Heart left ventricle (tissue), 7 donors: ENCODE measurements around the genes H2AC12, H2BC14 and H4C11.

DNA sequence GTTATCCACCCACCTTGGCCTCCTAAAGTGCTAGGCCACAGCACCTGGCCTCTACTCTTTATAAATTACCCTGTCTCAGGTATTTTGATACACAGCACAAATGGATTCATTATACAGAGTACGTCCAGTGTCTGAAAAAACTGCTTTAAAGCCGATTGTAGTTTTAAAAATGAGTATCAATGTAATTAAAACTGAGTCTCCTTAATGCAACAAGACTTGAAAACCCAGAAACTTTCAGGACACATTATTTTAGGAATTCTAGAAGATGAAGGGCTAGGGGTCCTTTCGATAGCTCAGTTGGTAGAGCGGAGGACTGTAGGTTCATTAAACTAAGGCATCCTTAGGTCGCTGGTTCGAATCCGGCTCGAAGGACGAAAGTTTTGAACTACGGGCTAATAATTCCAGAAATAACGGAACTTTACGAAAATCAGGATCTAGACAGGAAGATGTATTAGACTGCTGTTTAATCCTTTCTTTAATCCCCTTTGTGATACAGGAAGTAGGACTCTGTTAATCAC lies 21.4 kb upstream of the ABT1 start:
- PRO-cap, 6 experiments, result no peak in any of the 6 experiments
- RAMPAGE, long total RNA, 2 experiments, result no peak in any of the 2 experiments
- RRBS, result no CpG with 5 or more reads among the region's 12 CpGs

GRCh38 chr6:26599137-26600152 lies 2.7 kb downstream of the ABT1 start:
- PRO-cap, 6 experiments, result no peak in any of the 6 experiments
- RAMPAGE, long total RNA, 2 experiments, result no peak in any of the 2 experiments
- RRBS, result no CpG with 5 or more reads among the region's 5 CpGs

- PRO-cap, 6 experiments, result no peak in any of the 6 experiments
- RAMPAGE, long total RNA, 2 experiments, result no peak in any of the 2 experiments
- RRBS, result no CpG with 5 or more reads among the region's 5 CpGs
Observed at GRCh38 chr6:27019231-27019630, 113.4 kb downstream of the H2BC11 start.

- PRO-cap, 6 experiments, result peak in 3 of 6 experiments; most common minus-strand start chr6:27133941 (in 1)
- RAMPAGE, long total RNA, 2 experiments, result no peak in any of the 2 experiments
- RRBS, result 4% methylated on average over 8 of the region's 25 CpGs
Observed at GRCh38 chr6:27133716-27134208, 919 bp downstream of the H2AC11 start.

DNA sequence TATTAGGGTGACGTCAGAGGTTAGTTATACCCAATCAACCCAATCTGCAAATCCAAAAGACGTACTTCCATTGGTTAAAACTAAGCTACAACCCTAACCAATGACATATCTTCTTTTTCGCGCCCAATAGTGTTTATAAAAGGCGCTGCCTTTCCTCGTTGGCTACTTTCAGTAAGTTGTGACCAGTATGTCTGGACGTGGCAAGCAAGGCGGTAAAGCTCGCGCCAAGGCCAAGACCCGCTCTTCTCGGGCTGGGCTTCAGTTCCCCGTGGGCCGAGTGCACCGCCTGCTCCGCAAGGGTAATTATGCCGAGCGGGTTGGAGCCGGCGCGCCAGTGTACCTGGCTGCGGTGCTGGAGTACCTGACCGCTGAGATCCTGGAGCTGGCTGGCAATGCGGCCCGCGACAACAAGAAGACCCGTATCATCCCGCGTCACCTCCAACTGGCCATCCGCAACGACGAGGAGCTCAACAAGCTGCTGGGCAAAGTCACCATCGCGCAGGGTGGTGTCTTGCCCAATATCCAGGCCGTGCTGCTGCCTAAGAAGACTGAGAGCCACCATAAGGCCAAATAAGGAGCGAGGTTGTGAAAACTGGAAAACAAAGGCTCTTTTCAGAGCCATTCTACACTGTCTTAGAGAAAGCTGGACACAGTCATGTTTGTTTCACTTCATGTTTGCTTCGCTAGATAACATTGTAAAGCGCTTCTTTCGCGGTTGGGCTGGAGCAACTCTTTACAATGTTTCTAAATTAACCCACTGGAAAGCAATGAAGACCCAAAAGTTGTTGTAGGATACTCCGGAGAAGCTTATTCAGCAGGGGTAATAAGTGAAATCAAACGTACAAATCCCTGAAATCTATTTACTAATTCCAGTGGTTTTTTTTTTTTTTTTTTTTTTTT lies at the start of gene H2AC12:
Gene H2AC12, plus strand, starts transcription at position 165 of the 900 bp plus-strand sequence.
- PRO-cap, 6 experiments, result peak in 6 of 6 experiments; most common plus-strand start position 165 of the sequence (in 5)
- RAMPAGE, long total RNA, 2 experiments, result start-site peak on the plus strand in 2 of 2 experiments, centred at position 163 of the sequence, 62 to 185 reads per replicate
- RRBS, result no CpG with 5 or more reads among the region's 42 CpGs

DNA sequence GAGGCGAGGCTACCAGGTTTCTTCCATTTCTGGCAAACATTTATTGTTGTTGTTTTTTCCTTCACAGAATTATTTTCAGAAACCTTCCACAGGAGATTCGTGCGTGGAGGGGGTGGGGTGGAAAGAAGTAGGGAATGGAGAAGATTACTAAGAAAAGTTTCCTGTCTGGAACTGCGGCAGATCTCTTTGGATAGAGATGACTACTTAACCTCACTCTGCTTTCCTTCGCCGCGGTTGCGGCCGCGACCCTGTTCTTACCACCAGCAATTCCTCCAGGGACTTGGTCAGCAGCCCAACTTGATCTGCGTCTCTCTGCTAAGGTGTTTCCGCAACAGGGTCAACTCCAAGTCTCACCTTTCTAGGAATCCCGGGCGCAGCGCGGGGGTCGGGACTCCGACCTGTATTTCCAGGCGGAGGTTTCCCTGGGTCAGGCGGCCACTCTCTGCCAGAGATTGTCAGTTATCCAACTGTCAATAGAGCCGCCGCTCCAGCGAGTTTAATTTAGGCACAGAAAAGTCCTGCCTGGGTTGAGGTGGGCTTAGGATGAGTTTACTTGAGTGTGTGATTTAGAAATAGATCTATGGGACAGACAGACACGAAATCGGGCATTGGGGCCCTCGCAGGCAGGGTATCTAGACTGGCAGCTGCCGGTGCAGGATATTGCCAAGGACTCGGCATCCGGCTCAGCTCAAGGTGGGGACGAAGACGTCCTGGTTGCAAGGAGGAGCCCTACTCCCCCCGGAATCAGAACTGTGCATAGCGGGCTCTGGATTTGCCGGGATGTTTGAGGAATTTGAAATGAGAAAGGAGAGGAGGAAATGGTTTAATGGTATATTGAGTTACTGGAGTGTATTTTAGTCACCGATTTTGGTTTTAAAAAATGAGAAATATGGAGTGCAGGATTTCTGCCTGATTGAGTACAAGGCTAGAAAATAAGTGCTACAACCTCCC lies 23.9 kb downstream of the POM121L2 start:
- PRO-cap, 6 experiments, result no peak in any of the 6 experiments
- RAMPAGE, long total RNA, 2 experiments, result no peak in any of the 2 experiments
- RRBS, result 2% methylated on average over 5 of the region's 35 CpGs

GRCh38 chr6:27318931-27319383 lies 6.9 kb upstream of the POM121L2 start:
- PRO-cap, 6 experiments, result no peak in any of the 6 experiments
- RAMPAGE, long total RNA, 2 experiments, result no peak in any of the 2 experiments
- RRBS, result no CpG with 5 or more reads among the region's 2 CpGs

DNA sequence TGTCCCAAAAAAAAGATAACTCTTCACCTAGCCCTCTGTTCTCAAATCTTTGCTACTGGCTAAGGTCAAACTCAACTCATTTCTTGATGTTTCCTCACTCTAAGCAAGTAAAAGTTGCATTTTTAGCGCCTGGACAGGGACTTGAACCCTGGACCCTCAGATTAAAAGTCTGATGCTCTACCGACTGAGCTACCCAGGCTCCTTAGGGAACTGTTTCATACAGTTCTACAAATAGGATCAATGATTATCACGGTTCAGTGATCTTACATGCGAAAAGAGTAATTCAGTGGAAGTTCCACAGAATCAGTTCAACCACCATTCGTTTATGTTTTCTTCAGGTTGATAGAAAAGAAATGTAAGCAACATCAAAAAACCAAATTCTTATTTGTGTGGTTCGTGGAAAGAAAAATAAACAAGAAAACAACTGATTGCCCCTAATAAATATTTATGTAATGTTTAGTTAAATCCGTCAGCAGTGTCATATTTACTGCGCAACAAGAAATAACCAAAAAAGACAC lies 22.9 kb upstream of the POM121L2 start:
- PRO-cap, 6 experiments, result no peak in any of the 6 experiments
- RAMPAGE, long total RNA, 2 experiments, result no peak in any of the 2 experiments
- RRBS, result no CpG with 5 or more reads among the region's 8 CpGs

DNA sequence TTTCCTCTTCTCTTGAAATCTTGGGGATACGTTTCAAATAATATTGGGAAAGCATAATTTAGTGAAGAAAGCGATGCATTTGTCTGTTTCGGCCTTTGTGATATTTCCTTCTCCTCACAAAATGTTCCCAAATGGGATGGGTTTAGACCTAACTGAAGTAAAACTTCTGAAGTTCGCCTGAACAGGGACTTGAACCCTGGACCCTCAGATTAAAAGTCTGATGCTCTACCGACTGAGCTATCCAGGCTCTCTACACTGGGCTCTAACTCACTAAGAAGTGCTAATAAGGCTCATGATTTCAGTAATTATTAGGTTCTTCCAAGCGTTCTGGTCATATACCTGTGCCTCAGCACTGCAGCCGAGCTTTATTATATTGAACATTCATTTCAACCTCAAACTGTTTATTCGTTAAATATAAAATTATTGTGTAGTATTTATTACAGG lies 118.8 kb upstream of the ZNF184 start:
- PRO-cap, 6 experiments, result no peak in any of the 6 experiments
- RAMPAGE, long total RNA, 2 experiments, result no peak in any of the 2 experiments
- RRBS, result no CpG with 5 or more reads among the region's 8 CpGs

DNA sequence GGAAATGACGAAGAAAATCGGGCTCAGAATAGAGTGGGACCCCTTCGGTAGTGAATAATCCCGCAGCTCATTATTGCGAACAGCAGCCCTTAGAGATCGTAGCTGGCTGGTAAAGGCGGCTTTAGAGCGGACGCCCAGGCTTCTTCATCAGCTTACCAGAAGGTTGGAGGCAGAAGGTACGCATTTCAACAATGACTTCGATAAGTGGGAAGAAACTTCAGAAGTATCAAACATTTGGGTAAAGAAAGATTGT lies 119.1 kb upstream of the ZNF184 start:
- PRO-cap, 6 experiments, result no peak in any of the 6 experiments
- RAMPAGE, long total RNA, 2 experiments, result no peak in any of the 2 experiments
- RRBS, result no CpG with 5 or more reads among the region's 11 CpGs

GRCh38 chr6:27738341-27738674 lies 69.4 kb downstream of the H2BC13 start:
- PRO-cap, 6 experiments, result peak in 3 of 6 experiments; most common plus-strand start chr6:27738542 (in 2); most common minus-strand start chr6:27738465 (in 3)
- RAMPAGE, long total RNA, 2 experiments, result no peak in any of the 2 experiments
- RRBS, result no CpG with 5 or more reads among the region's 18 CpGs

- PRO-cap, 6 experiments, result no peak in any of the 6 experiments
- RAMPAGE, long total RNA, 2 experiments, result no peak in any of the 2 experiments
- RRBS, result no CpG with 5 or more reads among the region's 10 CpGs
Observed at GRCh38 chr6:27808769-27809276, 850 bp downstream of the H2AC13 start.

GRCh38 chr6:27814896-27815818 lies at the start of gene H2BC14:
Gene H2BC14, plus strand, starts transcription at chr6:27815022.
- PRO-cap, 6 experiments, result peak in 3 of 6 experiments; most common plus-strand start chr6:27815022 (in 3)
- RAMPAGE, long total RNA, 2 experiments, result start-site peak on the plus strand in 2 of 2 experiments, at chr6:27815016-27815175 at its widest, 18 to 44 reads per replicate
- RRBS, result 2% methylated on average over 9 of the region's 42 CpGs

GRCh38 chr6:27823628-27824366 lies at the start of gene H4C11:
Gene H4C11, plus strand, starts transcription at chr6:27824092.
- PRO-cap, 6 experiments, result peak in 3 of 6 experiments; most common plus-strand start chr6:27824040 (in 1); most common minus-strand start chr6:27823976 (in 2)
- RAMPAGE, long total RNA, 2 experiments, result no peak in any of the 2 experiments
- RRBS, result no CpG with 5 or more reads among the region's 51 CpGs

GRCh38 chr6:28137246-28138061 lies 4.2 kb upstream of the ZKSCAN8 start:
- PRO-cap, 6 experiments, result peak in 6 of 6 experiments; most common plus-strand start chr6:28137342 (in 4); most common minus-strand start chr6:28137403 (in 4)
- RAMPAGE, long total RNA, 2 experiments, result no peak in any of the 2 experiments
- RRBS, result no CpG with 5 or more reads among the region's 23 CpGs

- PRO-cap, 6 experiments, result no peak in any of the 6 experiments
- RAMPAGE, long total RNA, 2 experiments, result no peak in any of the 2 experiments
- RRBS, result no CpG with 5 or more reads among the region's 11 CpGs
Observed at GRCh38 chr6:28232347-28233067, 7.4 kb downstream of the ZSCAN9 start.

GRCh38 chr6:28488848-28489690 lies 26.5 kb downstream of the GPX6 start:
- PRO-cap, 6 experiments, result no peak in any of the 6 experiments
- RAMPAGE, long total RNA, 2 experiments, result no peak in any of the 2 experiments
- RRBS, result no CpG with 5 or more reads among the region's 24 CpGs

- PRO-cap, 6 experiments, result peak in 2 of 6 experiments; most common minus-strand start chr6:28543190 (in 2)
- RAMPAGE, long total RNA, 2 experiments, result no peak in any of the 2 experiments
- RRBS, result no CpG with 5 or more reads among the region's 34 CpGs
Observed at GRCh38 chr6:28542270-28543487, 17.0 kb downstream of the GPX5 start.

DNA sequence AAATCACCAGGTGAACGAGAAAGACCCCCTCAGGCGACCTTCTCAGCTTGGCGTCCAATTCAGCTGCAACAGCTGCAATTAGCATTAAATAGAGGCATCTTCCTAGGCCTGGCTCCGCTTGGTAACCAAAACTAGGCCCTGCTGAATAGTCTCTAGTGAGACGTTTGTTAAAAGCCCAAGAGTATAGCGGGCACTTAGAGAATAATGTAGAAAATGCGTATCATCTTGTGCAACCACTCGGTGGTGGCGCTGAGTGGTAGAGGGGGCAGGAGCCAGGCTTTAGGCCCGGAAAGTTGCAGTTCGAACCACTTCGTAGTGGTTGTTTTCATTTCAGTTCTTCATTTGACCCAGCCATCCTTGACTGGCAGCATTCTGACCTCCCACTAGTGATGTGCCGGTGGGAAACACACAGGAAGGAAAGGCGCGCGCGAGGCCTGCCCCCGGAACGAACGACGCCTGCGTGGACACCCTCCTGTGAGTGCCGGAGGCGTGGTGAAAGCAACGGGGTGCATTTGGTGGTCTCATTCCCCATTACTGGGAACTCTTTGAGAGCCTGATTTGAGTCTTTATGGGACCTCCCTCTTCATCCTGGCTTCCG lies 18.0 kb downstream of the GPX5 start:
- PRO-cap, 6 experiments, result no peak in any of the 6 experiments
- RAMPAGE, long total RNA, 2 experiments, result no peak in any of the 2 experiments
- RRBS, result 10% methylated on average over 17 of the region's 26 CpGs

DNA sequence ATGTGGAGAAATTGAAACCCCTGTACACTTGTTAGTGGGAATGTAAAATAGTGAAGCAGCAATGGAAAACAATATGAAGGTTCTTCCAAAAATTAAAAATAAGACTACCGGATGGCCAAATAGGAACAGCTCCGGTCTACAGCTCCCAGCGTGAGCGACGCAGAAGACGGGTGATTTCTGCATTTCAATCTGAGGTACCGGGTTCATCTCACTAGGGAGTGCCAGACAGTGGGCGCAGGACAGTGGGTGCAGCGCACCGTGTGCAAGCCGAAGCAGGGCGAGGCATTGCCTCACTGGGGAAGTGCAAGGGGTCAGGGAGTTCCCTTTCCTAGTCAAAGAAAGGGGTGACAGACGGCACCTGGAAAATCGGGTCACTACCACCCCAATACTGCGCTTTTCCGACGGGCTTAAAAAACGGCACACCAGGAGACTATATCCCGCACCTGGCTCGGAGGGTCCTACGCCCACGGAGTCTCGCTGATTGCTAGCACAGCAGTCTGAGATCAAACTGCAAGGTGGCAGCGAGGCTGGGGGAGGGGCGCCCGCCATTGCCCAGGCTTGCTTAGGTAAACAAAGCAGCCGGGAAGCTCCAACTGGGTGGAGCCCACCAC lies 34.1 kb upstream of the SCAND3 start:
- PRO-cap, 6 experiments, result no peak in any of the 6 experiments
- RAMPAGE, long total RNA, 2 experiments, result no peak in any of the 2 experiments
- RRBS, result no CpG with 5 or more reads among the region's 27 CpGs